Peripheral blood mononuclear cell (primary cell): ENCODE measurements around the gene TMEM150C.

- PRO-cap, 8 experiments: no peak in any of the 8 experiments
Measured at GRCh38 chr4:80197719-80198451, 582 bp downstream of the PRDM8 start.

DNA sequence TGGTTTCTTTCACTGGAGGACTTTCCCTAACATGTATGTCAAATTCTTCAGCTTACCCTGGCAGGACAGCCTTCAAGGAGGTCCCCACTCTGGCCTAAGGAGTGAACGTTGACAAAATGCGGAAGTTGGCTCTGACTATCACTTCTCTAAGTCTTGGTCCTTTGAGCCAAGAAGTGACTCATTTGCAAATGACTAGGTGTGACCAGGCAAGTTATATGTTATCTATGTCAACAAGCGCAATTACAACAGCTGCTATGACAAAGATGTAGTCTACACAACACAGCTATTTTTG, 50.3 kb downstream of the RASGEF1B start:
- PRO-cap, 8 experiments: peak in 1 of 8 experiments; most common minus-strand start position 96 of the sequence (in 1)

DNA sequence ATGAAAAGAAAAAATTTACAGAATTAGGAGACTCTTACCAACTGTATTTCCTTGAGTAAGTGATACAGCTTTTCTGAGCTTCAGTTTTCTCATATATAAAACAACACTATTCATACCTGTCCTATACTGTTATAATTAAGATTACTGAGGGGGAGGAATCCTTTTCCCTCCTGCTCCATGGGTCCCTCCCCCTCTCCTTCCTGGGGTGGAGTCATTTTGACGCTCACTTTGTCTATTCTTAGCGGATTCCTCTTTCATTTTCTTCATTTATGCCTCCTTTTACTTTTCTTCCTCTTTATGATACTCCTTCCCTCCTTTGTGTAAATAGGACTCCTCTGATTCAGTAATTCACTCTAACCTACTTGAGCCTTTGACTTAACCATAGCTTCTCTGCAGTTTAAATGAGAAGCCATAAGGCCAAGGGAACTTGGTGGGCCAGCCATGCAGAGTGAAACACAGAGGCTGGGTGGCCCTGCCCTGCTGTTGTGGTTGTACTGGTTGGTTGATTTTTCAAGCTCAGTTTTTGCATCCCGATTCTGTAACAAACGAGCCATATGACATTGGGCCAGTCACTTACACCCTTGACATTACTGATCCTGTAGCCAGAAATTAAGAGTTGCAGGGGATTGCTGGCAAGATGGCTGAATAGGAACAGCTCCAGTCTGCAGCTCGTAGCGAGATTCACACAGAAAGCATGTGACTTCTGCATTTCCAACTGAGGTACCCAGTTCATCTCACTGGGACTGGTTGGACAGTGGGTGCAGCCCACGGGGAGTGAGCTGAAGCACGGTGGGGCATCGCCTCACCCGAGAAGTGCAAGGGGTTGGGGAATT, 1.3 kb upstream of the RASGEF1B start:
- PRO-cap, 8 experiments: peak in 4 of 8 experiments; most common plus-strand start position 449 of the sequence (in 4)

GRCh38 chr4:81505751-81506312, 34.1 kb upstream of the RASGEF1B start:
- PRO-cap, 8 experiments: peak in 7 of 8 experiments; most common plus-strand start chr4:81505896 (in 1); most common minus-strand start chr4:81505888 (in 7)

DNA sequence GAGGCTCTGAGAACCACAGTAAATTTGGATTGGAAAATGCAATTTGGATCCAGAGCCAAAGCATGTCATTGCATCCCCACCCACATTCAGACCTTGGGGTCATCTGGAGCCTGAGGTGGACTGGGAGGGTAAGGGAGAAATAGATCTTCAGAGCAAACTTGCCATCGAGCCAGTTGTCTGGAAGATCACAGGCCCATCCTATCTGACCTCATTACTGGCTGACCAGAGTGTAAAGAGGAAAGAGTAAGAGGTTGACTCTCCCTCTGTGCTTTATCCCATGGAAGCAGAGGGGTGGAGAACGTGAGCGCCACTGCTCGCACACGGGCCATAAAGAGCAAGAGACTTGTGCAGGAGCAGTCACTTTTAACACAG, 78.8 kb upstream of the RASGEF1B start:
- PRO-cap, 8 experiments: no peak in any of the 8 experiments

GRCh38 chr4:81562010-81562650, 90.4 kb upstream of the RASGEF1B start:
- PRO-cap, 8 experiments: no peak in any of the 8 experiments

- PRO-cap, 8 experiments: no peak in any of the 8 experiments
Measured at GRCh38 chr4:81663979-81664390, 192.3 kb upstream of the RASGEF1B start.

GRCh38 chr4:82347989-82348918, 25.5 kb downstream of the HNRNPD start:
- PRO-cap, 8 experiments: peak in 2 of 8 experiments; most common minus-strand start chr4:82348154 (in 1)

DNA sequence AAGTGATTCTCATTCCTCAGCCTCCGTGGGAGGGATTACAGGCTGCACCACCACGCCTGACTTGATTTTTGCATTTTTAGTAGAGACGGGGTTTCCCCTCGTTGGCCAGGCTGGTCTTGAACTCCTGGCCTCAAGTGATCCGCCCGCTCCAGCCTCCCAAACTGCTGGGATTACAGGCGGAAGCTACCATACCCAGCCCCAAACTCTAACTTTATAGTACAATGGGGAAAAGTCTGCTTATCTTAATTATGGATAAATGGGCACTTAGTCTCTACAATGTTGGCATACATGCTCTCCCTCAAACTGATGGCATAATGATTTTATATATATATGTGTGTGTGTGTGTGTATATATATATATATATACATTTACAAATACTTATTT, 11.1 kb downstream of the HNRNPD start:
- PRO-cap, 8 experiments: peak in 4 of 8 experiments; most common minus-strand start position 204 of the sequence (in 4)

- PRO-cap, 8 experiments: no peak in any of the 8 experiments
Measured at GRCh38 chr4:82402489-82402830, 27.8 kb downstream of the HNRNPDL start.

DNA sequence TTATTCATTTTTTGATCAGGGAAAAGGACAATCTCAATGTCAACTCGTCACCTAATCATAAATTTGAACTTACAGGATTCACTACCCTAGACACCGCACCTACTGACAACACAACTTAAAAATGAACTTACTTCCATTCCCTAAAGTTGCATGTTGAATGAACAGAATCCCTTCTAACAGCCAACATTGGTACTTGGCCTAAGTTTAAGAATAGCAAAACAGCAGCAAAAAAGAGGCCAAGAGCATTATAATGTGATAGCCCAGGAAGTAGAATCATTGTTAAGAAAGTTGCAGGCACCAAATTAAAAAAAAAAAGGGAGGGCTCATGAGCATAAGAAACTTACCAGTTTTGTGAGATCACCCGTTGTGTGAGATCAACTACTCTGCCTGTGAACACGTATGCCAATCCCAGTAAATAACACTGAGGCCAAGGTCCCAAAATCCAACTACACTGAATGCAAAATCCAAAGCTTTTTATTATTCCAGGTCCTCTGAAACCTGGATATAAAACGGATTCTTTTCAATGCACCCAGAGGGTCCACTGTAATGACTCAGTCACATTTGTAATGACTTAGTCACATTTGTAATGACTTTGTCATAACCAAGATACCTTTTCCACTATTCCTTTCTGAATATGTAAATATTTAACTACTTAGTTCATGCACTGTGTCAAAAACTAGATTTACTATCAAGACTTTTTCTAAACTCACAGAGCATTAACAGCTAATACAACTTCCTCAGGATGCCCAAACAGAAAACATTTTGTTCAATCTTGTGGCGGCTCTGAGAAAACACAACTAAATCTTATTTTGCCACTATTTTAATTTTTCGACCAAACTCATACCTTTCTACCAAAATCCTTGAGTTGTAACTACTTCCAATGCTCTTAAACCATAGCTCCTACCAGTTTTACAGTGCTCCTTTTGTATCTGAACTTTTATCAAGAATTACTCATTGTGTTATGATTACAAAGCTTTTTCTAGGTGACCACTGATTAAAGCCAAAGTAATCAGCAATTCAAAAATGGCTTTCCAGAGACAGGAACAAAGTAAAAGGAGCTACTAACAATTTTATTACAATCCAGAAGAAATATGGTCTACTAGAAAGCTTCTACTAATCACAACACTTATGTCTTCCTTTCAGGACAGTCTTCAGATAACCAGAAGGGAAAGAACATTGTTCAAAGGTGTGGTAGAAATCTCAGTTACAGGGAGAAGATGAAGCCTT, 6.6 kb downstream of the HNRNPDL start:
- PRO-cap, 8 experiments: peak in 4 of 8 experiments; most common minus-strand start position 275 of the sequence (in 4)

DNA sequence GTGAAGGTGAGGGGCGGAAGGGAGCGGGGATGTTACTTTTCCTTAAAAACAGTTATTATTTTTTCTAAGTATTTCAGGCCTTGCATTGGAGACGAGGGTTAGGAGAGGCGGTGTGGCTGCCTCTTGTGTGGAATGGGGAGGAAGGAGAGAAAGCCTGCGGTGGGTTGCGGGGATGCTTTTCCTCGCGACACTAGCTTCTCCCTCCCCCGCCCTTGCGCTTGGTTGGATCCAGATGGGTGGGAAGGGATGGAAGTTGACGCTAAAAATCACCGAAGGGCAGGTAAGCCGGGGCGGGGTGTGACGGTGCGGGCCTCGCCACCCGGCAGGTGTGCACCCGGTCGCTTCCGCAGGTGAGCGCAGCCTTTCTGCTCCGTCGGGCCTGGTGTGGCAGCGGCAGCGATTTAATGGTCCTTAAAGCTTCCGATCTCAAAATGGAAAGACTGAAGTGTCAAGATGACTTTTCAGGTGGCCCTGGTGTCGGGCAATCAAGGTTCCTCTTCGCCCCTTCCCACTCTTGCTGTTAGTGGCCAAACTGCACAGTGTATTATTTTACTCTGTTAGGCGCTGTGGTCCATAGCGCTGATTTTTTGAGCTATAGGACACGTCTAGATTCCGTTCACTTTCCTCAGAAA, 634 bp downstream of the ENOPH1 start:
- PRO-cap, 8 experiments: peak in 4 of 8 experiments; most common plus-strand start position 363 of the sequence (in 1); most common minus-strand start position 330 of the sequence (in 4)

GRCh38 chr4:82561510-82562572, at the start of gene TMEM150C:
TSS of gene TMEM150C (minus strand) at chr4:82561988.
- PRO-cap, 8 experiments: no peak in any of the 8 experiments

- PRO-cap, 8 experiments: no peak in any of the 8 experiments
Measured at GRCh38 chr4:82899838-82900021, 805 bp upstream of the THAP9 start.

GRCh38 chr4:83129093-83129737, 14.7 kb upstream of the PLAC8 start:
- PRO-cap, 8 experiments: no peak in any of the 8 experiments

DNA sequence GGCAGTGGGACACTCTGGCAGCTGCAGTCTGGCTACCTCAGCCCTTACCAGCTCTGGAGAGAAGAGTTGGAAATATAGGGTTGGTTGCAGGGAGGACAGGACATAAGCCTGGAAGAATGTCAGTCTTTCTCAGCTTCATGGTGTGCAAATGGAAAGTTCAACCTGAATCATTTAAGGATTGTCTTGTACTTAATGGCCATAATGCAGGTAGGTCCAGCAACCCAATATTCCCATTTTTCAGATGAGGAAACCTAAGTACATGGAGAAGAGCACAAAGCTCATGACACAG, 60.0 kb downstream of the GPAT3 start:
- PRO-cap, 8 experiments: no peak in any of the 8 experiments

GRCh38 chr4:84491347-84491875, 7.7 kb downstream of the NKX6-1 start:
- PRO-cap, 8 experiments: no peak in any of the 8 experiments

- PRO-cap, 8 experiments: no peak in any of the 8 experiments
Measured at GRCh38 chr4:84572665-84573163, 10.2 kb upstream of the CDS1 start.

DNA sequence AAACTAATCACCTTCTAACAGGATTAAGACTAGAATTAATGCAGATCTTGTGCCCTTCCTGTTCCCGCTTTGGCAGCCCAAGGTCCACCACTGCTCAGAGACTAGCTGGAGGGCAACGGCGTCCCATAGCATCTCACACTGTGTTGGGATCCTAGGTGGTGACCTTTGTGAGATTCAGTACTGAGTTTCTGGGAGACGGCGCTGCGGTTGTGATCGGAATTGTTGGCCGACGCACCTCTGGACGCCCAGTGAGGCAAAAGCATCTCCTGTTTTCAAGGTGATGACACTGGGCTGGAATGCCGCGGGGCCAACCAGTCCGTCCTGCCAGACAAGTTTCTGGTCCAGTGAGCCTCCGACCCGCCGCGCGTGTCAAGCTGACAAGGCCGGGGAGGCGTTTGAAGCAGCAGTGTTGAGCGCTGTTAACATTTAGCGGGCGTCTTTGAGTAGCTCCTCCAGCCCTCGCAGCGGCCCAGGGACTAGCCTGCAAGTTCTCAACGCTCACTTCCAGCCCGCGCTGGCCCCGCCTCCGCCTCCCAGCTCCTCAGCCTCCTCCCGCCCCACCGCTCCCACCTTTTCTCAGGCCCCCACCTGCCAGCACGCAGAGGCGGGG, 624 bp upstream of the CDS1 start:
- PRO-cap, 8 experiments: peak in 7 of 8 experiments; most common minus-strand start position 478 of the sequence (in 7)

DNA sequence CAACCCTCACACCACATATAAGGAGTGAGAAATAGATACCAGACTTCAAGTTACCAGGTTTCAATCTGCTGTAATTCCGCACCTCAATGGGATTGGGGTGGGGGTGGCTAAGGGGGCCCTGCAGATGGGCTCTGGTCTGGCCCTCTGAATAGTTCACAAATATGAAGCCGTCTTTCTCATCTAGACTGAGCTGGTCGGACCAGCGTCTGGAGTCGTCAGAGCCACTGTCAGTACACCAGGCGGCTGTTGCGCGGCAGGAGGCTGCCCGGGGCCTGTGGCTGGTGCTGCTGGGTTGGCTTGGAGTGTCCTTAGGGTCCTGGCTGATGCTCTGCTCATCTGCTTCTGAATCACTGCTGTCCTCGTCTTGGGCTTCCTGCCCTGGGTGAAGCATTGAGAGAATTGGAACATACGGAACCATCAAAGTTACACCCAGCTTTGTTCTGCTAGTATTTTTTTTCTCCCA, 96.0 kb downstream of the CDS1 start:
- PRO-cap, 8 experiments: no peak in any of the 8 experiments